ENCODE measurements around the genes CRABP1, HYKK and CTSH.

- CAGE, long polyA plus RNA: no peak
- RRBS: no CpG with 5 or more reads among the region's 12 CpGs
Measured at GRCh38 chr15:78210992-78211820, 23.2 kb downstream of the ACSBG1 start.

- CAGE, long polyA plus RNA: no peak
- RRBS: 1% methylated on average over 12 of the region's 59 CpGs
Measured at GRCh38 chr15:78339992-78340794, at the start of gene CRABP1. TSS of gene CRABP1 (plus strand) at chr15:78340353.

GRCh38 chr15:78507085-78507746 lies at the start of gene HYKK:
TSS of gene HYKK (plus strand) at chr15:78507577.
- CAGE, long polyA plus RNA: no peak
- RRBS: under 1% methylated on average over 26 of the region's 51 CpGs

- CAGE, long polyA plus RNA: no peak
- RRBS: no CpG with 5 or more reads among the region's 5 CpGs
Measured at GRCh38 chr15:78545406-78545927, 5.2 kb downstream of the PSMA4 start.

DNA sequence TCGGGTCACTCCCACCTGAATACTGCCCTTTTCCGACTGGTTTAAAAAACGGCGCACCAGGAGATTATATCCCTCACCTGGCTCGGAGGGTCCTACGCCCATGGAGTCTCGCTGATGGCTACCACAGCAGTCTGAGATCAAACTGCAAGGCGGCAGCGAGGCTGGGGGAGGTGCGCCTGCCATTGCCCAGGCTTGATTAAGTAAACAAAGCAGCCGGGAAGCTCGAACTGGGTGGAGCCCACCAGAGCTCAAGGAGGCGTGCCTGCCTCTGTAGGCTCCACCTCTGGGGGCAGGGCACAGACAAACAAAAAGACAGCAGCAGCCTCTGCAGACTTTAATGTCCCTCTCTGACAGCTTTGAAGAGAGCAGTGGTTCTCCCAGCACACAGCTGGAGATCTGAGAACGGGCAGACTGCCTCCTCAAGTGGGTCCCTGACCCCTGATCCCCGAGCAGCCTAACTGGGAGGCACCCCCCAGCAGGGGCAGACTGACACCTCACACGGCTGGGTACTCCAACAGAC lies 79.2 kb upstream of the CHRNB4 start:
- CAGE, long polyA plus RNA: no peak
- RRBS: no CpG with 5 or more reads among the region's 16 CpGs

DNA sequence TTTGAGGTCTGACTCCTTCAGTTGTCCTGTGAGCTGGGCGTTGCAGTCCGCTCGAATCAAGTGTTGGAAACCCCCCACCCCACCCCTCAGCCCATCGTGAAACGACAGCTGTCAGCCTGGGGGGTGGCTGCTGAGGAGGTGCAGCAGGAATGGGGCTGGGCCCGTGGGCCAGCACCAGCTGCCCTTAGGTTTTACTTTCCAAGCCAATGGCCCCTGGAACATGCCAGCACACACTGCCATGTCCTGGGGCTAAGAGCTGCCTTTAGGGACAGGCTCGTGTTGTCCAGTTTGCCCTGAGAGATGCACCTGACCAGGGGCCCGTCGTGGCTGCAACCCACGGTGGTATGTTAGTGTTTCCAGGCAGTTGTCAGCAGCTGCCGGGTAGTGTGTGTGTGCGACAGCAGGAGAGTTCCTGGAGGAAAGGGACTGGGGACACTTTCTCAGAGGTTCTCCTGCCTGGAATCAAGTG lies 56.3 kb downstream of the ADAMTS7 start:
- CAGE, long polyA plus RNA: no peak
- RRBS: no CpG with 5 or more reads among the region's 12 CpGs

- CAGE, long polyA plus RNA: no peak
- RRBS: no CpG with 5 or more reads among the region's 8 CpGs
Measured at GRCh38 chr15:78780175-78780533, 31.1 kb downstream of the ADAMTS7 start.

- CAGE, long polyA plus RNA: no peak
- RRBS: no CpG with 5 or more reads among the region's 8 CpGs
Measured at GRCh38 chr15:78860489-78860685, 12.3 kb upstream of the MORF4L1 start.

- CAGE, long polyA plus RNA: no peak
- RRBS: no CpG with 5 or more reads among the region's 1 CpG
Measured at GRCh38 chr15:78881802-78882229, 9.1 kb downstream of the MORF4L1 start.

GRCh38 chr15:78930849-78931395 lies 13.9 kb downstream of the CTSH start:
- CAGE, long polyA plus RNA: no peak
- RRBS: no CpG with 5 or more reads among the region's 5 CpGs

GRCh38 chr15:78944691-78945584 lies at the start of gene CTSH:
TSS of gene CTSH (minus strand) at chr15:78945046.
- CAGE, long polyA plus RNA: no peak
- RRBS: under 1% methylated on average over 9 of the region's 73 CpGs

- CAGE, long polyA plus RNA: no peak
- RRBS: no CpG with 5 or more reads among the region's 9 CpGs
Measured at GRCh38 chr15:78992700-78993085, 47.8 kb upstream of the CTSH start.

- CAGE, long polyA plus RNA: no peak
- RRBS: no CpG with 5 or more reads among the region's 17 CpGs
Measured at GRCh38 chr15:79322040-79322861, 11.3 kb downstream of the TMED3 start.

DNA sequence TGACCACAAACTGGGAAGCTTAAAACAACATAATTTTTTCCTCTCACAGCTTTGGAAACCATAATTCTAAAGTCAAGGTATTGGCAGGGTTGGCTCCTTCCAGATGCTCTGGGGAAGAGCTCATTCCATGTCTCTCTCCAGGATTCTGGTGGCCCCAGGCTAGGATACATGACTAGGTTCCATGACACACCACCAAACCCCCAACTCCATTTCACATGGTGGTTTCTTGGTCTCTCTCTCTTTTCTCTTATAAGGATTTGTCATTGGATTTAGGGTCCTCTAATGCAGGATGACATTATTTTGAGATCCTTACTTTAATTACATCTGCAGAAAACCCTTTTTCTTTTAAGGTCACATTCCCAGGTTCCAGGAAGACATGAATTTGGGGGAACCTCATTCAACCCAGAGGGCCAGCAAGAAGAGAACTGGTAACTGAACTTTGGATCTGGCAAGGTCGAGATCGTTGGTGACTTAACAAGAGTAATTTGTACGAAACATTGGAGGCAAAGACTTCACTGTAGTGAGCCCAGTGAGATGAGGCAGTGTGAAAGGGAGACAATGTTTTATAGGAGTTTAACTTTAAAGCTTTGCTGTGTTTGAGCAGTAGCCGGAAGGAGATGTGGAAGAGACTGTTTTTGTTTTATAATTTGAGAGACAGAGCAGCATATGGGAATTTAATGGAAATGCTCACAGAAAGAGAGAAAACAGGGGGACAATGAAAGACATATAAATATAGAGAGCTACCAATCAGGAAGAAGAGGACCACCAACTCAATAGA lies 33.6 kb downstream of the TMED3 start:
- CAGE, long polyA plus RNA: no peak
- RRBS: no CpG with 5 or more reads among the region's 4 CpGs

DNA sequence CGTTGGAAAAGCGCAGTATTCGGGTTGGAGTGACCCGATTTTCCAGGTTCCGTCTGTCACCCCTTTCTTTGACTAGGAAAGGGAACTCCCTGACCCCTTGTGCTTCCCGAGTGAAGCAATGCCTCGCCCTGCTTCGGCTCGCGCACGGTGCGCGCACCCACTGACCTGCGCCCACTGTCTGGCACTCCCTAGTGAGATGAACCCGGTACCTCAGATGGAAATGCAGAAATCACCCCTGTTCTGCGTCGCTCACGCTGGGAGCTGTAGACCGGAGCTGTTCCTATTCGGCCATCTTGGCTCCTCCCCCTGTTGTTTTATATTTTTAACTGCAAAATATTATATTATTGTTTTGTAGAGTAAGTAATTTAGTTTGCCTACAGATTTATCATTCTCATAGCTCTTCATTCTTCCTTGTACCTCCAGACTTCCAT lies 59.4 kb downstream of the MINAR1 start:
- CAGE, long polyA plus RNA: no peak
- RRBS: no CpG with 5 or more reads among the region's 20 CpGs

- CAGE, long polyA plus RNA: no peak
- RRBS: no CpG with 5 or more reads among the region's 3 CpGs
Measured at GRCh38 chr15:79886091-79886595, 10.7 kb downstream of the MTHFS start.

DNA sequence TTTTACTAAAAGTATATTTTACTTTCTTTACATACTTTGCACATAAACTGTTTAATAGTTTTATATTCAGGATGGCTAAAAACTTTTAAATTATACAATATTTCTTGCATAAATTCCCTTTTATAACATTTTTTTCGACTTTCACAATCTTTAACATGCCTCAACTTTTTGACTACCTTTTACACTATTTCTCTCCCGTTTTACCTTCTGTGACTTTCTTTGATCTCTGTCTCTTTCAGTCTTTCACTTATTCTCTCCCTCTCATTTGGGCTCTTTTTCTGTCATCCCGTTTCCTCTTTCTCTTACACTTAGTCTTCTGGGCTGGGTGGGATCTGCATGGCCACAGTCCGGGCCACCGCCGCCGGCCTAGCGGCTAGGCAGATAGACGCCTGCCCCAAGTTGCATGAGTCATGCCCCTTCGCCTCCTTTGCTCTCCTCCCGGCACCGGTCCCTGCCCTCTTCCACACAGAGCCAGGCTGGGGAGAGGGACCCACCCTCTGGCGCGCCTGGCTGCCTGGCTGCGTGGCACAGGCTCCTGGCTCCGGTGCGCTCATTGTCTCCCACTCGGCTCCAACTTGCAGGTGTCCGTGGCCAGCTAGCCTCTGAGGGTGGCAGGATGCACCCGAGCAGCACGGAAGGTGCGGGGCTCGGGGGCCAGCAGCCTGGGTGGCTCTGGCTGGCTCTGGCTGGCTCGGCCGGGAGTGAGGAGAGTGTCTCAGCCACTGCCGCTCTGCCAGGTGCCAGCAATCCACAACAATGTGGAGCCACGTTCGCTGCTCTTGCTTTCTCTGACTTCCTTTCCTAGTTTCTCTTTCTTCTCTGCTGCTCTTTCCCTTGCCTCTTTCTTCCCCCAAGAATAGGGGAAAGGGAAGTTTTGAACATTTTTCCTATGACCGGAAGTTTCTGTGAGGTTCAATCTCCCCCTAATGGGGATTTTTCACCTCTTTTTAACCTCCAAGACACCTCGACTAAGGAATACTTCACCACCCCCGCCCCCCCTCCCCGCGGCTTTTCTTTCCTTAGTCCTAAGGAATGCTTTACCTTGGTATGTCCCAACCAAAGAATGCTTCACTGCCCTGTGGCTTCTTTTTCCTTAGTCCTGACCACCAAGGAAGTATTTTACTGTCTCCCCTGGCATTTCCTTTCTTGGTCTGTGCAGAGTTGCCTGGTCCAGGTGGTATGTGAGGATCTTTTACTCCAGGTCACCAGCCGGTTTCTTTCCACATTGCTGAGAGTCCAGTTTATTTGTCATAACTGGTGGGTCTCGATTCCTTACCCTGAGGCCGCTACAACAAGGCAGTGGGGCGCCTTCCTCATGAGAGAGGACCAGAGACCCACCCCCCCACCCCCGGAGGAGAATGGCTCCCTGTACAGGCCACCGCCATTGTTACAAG lies 22.5 kb upstream of the MTHFS start:
- CAGE, long polyA plus RNA: no peak
- RRBS: 76% methylated on average over 5 of the region's 39 CpGs

- CAGE, long polyA plus RNA: no peak
- RRBS: no CpG with 5 or more reads among the region's 3 CpGs
Measured at GRCh38 chr15:79967023-79967229, 4.1 kb downstream of the BCL2A1 start.

- CAGE, long polyA plus RNA: no peak
- RRBS: no CpG with 5 or more reads among the region's 8 CpGs
Measured at GRCh38 chr15:80010008-80010538, 39.1 kb upstream of the BCL2A1 start.

- CAGE, long polyA plus RNA: no peak
- RRBS: no CpG with 5 or more reads among the region's 9 CpGs
Measured at GRCh38 chr15:80017082-80017555, 42.4 kb upstream of the ZFAND6 start.

All from mammary epithelial cell (primary cell).